Fallopian tube (tissue), 1 donor: ENCODE measurements around the genes ARG1 and VNN1.

GRCh38 chr6:131573006-131573510 is at the start of gene ARG1:
Gene ARG1, plus strand, starts transcription at chr6:131573226.
- PRO-cap, result no peak

GRCh38 chr6:131635333-131635804 is 1.7 kb upstream of the ENPP3 start:
- PRO-cap, result no peak

GRCh38 chr6:132019799-132020907 is 69.0 kb upstream of the CCN2 start:
- PRO-cap, result unidirectional peak, plus-strand start at chr6:132020555

- PRO-cap, result no peak
Measured at GRCh38 chr6:132135305-132135932, 184.2 kb upstream of the CCN2 start.

- PRO-cap, result no peak
Measured at GRCh38 chr6:132460299-132461024, 52.5 kb downstream of the STX7 start.

- PRO-cap, result no peak
Measured at GRCh38 chr6:132713559-132714601, at the start of gene VNN1. Gene VNN1, minus strand, starts transcription at chr6:132714055.

DNA sequence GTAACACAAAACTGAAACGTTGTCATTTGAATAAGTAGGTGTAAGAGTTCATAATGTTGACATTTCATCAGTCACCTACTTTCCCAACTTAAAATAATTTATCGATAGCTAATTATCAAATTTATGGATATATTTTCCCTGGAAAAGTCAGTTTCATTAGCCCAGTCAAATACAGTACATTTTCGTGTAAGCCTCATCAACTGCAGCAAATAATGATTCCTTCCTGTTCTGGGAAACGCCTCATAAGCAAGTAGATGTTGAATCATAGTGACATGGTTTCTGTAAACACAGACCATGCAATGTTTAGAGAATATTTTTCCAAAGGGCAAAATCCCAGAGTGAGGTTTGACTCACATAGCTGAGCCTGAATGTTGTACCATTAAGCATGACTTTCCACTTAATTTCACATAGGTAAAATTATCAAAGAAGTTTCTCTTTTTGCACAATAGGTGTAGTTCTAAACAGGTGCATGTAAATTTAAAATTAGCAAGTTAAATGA is 16.7 kb upstream of the VNN1 start:
- PRO-cap, result bidirectional peak, plus-strand start at position 321 of the sequence, minus-strand start at position 214 of the sequence

GRCh38 chr6:132793374-132793650 is 5.1 kb downstream of the SLC18B1 start:
- PRO-cap, result no peak

- PRO-cap, result no peak
Measured at GRCh38 chr6:132818618-132819286, 4.4 kb downstream of the RPS12 start.

- PRO-cap, result no peak
Measured at GRCh38 chr6:133046955-133047389, 194.2 kb upstream of the EYA4 start.

GRCh38 chr6:133099585-133100253 is 141.4 kb upstream of the EYA4 start:
- PRO-cap, result no peak

GRCh38 chr6:133106846-133107329 is 134.3 kb upstream of the EYA4 start:
- PRO-cap, result no peak

GRCh38 chr6:133569348-133569979 is 319.4 kb upstream of the TCF21 start:
- PRO-cap, result no peak

DNA sequence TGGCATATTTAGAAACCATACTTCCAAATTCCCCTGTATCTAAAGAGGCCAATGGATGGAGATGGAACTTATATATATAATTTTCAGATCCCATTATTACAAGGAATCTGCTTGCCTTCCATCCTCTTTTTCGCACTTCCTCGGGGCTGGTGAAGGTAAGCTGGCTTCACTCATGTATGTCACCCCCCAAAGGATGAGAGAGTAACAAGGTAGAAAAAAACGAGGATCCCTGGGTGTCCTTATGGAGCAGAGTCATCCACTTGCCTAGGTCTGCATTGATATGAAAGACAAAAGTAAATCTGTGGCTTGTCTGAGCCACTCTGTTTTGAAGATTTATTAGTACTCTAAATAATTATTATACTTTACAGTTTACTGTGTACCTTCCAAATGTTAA is 7.0 kb upstream of the TCF21 start:
- PRO-cap, result no peak

DNA sequence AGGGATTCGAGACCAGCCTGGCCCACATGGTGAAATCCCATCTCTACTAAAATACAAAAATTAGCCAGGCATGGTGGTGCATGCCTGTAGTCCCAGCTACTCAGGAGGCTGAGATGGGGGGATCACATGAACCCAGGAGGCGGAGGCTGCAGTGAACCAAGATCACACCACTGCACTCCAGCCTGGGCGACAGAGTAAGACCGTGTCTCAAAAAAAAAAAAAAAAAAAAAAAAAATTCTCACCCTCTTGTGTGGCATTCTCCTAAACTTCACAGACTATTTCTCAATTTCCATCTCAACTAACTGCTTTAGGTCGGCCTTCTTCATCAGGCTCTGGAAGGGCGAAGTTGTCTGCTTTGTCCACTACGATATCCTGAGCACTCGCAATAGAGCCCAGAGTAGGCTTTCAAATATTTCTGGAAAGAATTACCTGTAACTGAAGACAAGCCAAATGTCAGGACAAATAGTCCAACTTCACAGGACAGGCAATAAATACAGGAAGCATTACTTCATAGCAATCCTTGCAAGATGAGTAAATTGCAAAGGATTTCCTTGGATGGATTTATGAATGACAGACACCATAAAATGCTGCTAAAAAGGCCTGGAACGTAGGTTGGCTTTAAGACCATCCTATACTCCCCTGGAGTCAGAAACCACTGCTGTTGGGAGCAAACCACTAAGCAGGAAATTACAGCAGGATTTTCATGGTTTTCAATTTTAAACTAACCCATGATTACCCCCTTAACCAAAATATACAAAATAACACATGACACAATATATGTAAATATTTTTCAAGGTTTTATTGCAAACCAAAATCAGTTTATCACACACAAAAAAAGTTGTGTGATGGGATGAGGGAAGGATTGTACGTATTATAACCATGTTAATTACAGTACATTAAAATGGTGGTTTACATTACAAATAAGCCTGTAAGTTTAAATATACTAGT is 116.3 kb upstream of the SLC2A12 start:
- PRO-cap, result unidirectional peak, minus-strand start at position 274 of the sequence

- PRO-cap, result no peak
Measured at GRCh38 chr6:134420554-134421409, 102.9 kb upstream of the SGK1 start.

GRCh38 chr6:134437145-134437945 is 119.4 kb upstream of the SGK1 start:
- PRO-cap, result no peak

DNA sequence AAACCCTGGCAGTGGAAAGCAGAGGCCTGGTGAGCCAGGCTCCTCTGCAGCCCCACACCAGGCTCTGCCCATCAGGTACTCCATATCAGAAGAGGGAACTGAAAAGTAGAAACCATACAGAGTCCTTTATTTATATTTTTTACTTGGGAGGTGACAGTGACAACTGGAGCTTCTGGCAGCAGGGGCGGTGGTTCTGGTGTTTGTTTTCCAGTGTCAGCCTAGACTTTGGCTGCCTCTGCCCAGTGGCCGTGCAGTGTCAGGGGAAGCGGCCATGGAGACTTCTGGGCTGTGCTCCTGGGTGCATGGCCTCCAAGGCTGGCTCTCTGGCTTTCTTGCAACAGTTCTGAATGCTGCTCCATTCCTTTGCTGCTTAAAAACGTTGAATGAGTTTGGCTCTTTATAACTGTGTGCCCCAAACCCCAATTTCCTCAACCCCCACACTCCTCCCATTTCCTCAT is 140.9 kb upstream of the SGK1 start:
- PRO-cap, result no peak

GRCh38 chr6:134495802-134496217 is 177.9 kb upstream of the SGK1 start:
- PRO-cap, result no peak

- PRO-cap, result no peak
Measured at GRCh38 chr6:134523931-134524417, 206.1 kb upstream of the SGK1 start.